Neutrophil (primary cell): ENCODE results near the gene LRRC75A.

DNA sequence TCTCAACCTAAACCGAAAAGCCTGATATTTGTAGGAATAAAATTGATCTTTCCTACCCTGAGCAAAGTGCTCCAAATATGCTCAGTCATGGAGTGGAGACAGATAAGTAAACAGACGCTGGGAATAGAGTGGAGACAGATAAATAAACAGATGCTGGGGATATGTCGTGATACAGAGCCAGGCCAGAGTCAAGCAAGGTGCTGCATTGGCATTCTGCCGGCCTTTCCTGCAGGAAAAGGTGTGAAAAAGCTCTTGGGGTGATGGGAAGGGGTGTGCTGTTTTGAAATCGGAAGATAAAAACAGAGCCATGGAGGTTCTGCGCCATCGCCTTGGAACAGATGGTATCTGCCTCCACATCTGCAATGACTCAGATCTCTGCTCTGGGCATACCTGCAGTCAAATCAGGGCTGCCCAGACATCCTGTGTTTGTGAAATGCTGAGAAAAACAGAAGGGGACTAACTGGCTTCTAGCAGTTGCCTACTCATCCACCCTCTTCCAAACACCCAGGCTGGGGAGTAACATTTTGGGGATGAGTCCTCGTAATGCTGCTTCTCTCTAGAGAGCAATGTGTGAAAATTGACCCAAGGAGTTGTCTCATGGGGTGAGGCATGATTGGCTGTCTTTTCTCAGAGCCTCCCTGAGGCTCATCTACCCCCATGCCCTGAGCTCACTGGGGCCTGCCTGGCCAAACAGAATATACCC lies 16.8 kb upstream of the TRPV2 start:
- PRO-cap: no peak

DNA sequence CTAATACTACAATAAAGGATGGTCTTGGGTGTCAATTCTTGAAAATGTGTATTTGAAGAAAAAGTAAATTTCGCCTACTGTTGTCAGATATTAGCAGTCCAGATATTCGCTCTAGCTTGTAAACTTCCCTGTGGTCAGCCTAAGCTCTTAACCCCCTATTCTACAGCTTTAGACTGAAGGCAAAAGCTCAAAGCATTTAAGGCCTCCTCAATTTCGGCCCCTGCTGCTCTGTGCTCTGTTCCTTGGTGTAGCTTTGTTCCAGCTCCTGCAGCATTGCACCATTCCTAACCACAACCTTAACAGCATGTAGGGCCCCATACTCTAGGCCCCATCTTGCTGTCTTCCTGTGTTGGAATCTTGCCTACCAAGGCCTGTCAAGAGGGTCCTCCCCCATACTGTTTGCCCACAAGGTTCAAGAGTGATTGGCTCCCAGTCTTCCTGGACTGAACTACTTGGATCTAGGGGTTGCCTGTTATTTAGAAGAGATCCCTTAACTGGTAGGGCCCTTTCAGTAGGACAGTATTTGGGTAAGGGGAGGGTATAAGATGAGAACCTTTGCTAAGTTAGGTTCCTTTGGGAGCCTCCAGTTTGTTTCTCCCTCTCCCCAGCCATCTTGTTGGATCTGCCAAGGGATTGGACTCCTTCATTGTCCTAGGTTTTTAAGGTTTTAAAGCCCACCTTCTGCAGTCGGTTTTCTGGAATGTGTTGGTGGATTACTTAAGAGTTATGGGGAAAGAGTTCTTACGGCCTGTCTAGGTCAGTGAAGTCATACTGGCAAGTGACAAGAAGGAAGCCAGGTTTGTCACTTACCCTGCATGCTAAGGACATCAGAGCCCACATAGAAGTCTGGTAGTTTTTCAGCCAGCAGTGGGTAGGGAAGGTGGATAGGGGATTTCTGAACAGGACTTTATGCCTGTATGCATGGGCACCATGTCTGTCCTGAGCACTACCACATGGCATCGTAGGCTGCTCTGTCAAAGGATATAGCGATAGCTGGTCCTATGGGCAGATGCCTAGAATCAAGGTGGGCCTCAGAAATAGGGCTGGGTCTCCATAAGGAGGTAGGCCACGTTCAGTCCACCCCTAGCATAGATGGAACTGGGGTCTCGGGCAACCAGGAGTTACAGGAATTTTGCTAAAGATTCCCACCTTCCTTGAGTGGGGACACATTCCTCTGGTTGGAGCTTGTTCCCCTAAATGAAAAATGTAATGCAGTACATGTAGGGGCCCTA lies 27.0 kb downstream of the TRPV2 start:
- PRO-cap: no peak

- PRO-cap: no peak
These were observed 28.5 kb downstream of the TRPV2 start for GRCh38 chr17:16443771-16444461.

DNA sequence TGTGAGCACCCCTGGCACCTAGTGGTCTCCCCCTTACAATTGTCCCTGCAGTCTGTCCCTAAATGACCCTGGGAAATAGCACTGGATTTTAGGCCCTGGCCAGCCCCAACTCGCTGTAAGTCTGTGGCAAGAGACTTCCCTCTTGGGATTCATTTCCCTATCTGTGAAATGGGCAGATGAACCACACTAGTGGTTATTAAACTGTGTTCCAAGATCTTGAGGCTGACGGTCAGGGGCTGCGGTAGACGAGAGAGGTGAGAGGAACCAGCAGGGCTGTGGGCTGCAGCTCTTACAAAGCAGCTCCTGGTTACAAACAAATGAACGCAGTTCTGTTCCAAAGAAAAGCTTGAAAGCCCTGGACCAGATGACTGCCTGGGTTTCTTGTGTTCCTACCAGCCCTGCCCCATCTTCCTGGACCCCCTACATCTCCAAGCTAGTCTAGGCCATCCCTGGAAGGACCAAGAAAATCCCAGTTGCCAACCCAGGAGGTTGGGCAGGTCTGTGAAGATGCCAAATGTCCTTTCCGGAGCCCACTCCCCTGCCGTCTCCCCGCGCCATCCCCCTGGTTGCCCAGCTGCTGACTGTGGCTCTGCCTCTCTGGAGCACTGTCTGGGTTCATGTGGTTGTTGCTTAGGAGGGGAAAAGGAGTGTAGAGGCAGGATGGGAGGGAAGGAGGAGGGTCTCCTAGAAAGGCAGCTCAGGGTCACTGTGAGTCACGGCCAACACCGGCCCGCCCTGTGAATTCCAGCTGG lies 26.6 kb downstream of the LRRC75A start:
- PRO-cap: no peak

- PRO-cap: no peak
These were observed at the start of gene LRRC75A for GRCh38 chr17:16491731-16492642. Gene LRRC75A (minus strand): TSS chr17:16492193.

DNA sequence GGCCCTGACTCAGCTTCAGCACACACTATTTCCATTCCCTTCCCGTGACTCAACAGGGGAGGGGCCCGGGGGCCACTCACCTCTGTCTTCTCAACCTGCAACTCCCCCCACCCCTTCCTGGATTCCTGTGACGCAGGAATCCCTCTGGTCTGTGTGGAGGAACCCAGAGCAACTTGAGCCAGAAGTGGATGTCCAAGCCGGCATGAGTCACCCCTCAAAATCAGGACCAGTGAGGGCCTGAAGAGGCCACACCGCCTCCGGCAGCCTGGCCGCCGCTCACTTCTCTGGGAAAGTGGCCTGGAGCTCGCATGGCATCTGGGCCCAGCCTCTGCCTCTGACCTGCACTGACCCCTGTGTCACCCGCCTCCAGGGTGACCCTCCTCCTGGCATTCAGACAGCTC lies 106.7 kb downstream of the TNFRSF13B start:
- PRO-cap: no peak

- PRO-cap: no peak
These were observed 5.8 kb upstream of the MPRIP start for GRCh38 chr17:17036427-17036892.

GRCh38 chr17:17043618-17044166 lies 1.4 kb downstream of the MPRIP start:
- PRO-cap: no peak

GRCh38 chr17:17056064-17056793 lies 14.0 kb downstream of the MPRIP start:
- PRO-cap: no peak

DNA sequence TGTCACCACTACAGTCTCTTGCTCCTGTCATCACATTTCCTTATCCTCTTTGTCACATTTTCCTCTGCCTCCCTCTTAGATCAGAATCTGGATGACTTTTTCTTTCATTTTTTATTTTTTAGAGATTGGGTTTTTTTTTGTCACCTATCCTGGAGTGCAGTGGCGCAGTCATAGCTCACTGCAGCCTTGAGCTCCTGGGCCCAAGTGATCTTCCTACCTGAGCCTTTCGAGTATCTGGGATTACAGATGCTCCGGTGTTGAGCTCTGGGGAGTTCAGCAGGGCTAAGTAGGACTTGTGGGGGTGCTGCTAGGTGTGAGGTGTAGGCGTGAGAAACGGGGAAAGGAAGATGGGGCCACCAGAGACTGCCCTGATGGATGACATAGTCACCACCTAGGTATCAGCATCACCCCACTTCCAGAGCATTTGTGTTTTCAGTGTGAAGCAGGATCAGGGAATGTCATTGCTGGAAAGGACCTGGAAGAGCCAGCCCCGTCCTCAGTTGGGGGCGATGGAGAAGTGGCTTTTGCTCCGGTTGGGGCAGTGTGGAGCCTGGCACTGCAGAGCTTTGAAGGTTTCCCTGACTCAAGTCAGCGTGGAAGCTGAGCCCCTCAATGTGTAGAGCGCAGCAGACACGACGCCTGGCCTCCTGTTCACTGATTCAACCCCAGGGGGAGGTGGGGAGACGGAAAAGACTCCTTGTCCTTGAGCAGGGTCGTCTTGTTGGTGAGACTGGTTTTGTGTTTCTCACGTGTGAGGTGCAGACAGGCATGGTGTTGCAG lies 47.3 kb downstream of the MPRIP start:
- PRO-cap: no peak

GRCh38 chr17:17153662-17154306 lies 52.3 kb downstream of the PLD6 start:
- PRO-cap: no peak

GRCh38 chr17:17258960-17259467 lies 22.0 kb downstream of the COPS3 start:
- PRO-cap: no peak

DNA sequence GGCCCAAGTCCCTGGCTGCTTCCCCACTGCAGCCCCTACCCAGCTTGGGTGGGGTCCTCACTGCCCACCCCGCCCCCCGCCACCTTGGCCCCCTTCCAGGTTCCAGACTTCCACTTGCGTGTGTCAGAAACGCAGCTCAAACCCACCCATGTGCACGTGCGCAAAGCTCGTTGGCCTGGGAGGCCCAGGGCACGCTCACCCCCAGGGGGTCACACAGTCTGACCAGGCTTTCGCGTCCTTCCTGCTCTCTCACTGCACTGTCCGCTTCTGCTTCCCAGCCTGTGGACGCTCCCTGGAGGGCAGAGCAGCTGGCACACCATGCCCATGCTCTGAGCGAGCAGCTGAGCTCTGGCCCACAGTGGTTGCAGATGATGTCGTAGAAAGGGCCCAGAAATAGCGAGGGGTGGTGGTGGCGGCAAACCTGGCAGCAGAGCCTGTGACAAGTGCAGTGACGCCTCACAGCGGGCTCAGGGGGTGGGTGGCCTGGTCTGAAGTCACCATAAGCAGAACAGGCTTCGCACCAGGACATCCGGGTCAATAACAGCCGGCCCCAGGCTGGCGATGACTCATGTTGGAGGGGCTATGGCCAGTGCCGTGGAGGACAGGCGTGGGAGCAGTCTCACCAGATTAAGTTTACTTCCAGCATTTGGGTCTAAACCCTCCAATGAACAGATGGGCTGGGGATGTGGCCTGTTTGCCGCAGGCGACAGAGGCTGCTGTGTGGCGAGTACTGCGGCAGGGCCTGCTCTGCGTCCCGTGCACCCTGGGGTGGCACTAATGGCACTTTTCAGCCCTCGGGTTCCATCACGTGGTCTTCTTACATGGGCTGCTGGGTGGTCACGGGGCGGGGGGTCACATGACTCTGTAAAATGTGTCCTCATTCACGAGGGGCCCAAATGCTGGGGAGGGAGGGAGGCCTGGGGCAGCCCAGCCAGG lies 48.9 kb downstream of the NT5M start:
- PRO-cap: no peak

- PRO-cap: no peak
These were observed 58.5 kb downstream of the NT5M start for GRCh38 chr17:17361572-17362252.

GRCh38 chr17:17386075-17386574 lies 83.0 kb downstream of the NT5M start:
- PRO-cap: no peak

GRCh38 chr17:17568670-17569130 lies 22.8 kb downstream of the PEMT start:
- PRO-cap: no peak

DNA sequence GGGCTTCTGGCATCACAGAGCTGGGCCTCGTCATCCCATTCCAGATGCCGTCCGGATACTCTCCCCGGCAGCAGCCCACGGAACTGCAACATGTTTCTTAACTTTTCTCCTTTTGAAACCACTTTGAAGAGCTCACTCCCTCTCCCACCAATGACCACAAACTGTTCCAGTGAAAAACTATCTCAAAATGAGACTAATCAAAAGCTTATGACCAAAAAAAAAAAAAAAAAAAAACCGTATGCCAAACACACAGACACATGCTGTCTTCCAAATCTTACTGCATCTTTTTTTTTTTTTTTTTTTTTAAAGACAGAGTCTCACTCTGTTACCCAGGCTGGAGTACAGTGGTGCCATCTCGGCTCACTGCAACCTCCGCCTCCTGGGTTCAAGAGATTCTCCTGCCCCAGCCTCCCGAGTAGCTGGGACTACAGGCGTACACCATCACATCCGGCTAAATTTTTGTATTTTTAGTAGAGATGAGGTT lies 17.4 kb downstream of the PEMT start:
- PRO-cap: no peak

- PRO-cap: no peak
These were observed 10.8 kb downstream of the PEMT start for GRCh38 chr17:17580596-17581177.

GRCh38 chr17:17592820-17593398 lies 1.4 kb upstream of the PEMT start:
- PRO-cap: no peak

GRCh38 chr17:17671735-17672360 lies 9.4 kb upstream of the RAI1 start:
- PRO-cap: no peak